ENCODE measurements around the genes CRTC2, RAB13 and RPS27.

DNA sequence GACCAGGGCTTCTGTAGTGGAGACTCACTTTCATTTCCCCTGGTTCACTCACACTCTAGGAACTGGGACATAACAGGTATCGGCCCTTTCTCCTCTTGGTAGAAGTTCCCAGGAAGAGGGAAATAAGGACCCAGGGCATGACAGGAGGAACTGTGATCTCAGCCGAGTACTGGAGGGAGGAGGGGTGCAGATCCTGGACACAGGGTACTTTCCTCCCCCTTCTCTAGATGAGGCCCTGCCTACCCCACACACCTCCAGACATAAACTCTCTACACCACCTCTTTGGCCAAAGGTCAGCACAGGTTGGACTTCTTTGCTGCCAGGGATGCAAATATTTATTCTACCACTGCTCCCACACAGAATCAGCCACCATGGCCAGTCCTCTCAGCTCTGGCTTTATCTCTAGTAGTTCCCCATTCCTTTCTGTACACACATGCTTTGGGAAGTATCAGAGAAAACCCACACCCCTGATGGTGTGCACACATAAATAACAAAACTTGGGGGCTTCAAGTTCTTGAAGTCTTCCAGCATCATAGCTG, 6.9 kb upstream of the SLC27A3 start:
- PRO-cap, result no peak

GRCh38 chr1:153774093-153774521, 1.1 kb upstream of the SLC27A3 start:
- PRO-cap, result no peak

DNA sequence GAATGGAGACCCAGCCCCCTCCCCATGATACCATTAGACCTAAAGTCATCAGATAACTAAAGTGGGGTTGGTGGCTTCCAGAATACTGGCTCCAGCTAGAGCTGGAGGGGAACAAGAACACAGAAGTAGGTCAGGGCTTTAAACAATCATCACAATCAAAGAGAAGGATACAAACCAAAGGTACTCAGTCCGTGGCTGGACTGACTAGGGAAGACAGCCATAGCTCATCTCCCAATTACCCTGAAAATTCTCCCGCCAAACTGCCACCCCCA, 29.1 kb downstream of the SLC27A3 start:
- PRO-cap, result no peak

DNA sequence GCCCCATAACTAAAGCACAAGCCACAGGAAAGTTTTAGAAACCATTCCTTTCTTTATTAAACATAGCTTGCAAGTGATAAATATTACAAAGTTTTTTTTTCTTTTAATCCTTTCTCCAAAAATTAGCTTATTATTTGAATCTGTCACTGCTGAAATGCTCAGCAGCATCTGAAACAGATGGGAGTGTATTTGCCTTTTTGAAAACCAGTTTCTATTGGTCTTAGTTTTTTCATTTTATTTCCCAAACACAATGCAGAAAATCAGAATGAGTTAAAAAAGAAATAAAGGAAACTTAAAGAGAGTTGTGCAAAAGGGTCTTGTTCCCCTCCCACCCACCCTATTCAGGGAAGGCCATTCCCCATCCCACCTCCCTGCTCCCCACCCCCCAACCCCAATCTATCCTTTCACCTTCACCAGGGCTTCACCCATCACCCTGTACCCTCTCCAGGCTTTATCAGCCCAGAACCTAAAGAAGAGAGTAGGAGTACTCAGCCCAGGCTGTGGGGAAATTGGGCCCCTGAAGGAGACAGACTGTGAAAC, 29.6 kb downstream of the SLC27A3 start:
- PRO-cap, result no peak

- PRO-cap, result no peak
These were observed 33.4 kb downstream of the SLC27A3 start for GRCh38 chr1:153808432-153809171.

DNA sequence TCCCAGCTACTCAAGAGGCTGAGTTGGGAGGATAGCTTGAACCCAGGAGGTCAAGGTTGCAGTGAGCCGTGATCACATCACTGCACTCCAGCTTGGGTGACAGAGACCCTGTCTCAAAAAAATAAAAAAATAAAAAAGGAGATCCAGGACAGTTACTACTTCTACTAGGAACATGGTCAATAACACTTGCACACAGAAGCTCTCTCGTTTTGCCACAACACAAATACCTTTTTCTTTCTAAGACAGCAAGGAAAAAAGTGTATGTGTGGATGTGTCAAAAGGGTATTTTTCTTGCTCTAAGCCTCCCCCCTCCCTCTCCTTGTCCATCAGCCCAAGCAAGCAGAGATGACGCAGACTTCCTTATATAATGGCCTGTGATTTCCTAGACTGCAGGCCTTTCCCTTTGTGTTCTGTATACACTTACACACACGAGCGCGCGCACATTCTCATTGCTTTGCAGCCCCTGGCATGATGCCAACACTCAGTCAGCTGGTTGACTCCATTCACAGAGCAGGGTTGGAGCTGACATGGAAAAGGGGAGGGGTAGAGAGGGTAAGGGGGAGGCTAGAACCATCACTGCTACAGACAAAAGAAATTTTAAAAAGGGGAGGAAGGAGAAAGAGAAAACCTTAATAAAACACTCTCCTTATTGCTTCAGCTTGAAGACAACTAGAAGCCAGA, 41.9 kb downstream of the GATAD2B start:
- PRO-cap, result no peak

DNA sequence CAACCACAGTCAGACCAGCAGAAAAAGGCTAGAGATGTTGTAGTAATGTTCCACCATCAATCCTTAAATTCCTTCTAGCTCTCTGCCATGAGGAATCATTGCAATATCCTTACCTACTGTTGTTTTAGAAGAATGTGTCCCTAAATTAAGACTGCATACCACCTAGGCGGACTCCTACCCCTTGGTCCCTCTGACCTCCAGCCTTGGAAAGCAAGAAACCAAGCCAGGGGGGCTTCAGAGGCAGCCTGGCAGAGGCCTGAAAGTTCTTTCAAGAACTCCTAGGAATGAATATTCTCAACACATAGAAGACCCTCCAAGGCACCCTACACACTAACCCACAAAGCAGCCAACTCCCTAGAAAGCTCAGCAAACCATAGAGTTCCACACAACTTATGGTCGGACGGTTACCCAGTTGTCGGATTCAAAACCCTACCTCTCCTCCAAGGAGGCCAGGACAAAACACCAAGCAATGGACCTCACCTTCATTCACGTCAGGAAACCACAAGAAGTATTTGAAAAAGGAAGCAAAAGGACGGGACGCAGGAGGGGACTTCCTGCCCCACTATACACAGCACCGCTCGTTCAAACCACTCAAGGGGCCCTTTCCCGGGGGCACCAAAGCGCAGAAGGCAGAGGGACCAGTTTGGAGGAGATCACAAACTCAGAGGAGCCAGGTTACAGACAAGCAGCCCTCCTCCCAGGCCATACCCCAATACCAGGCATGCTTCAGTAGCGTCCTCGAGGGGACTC, 953 bp downstream of the CRTC2 start:
- PRO-cap, result no peak

DNA sequence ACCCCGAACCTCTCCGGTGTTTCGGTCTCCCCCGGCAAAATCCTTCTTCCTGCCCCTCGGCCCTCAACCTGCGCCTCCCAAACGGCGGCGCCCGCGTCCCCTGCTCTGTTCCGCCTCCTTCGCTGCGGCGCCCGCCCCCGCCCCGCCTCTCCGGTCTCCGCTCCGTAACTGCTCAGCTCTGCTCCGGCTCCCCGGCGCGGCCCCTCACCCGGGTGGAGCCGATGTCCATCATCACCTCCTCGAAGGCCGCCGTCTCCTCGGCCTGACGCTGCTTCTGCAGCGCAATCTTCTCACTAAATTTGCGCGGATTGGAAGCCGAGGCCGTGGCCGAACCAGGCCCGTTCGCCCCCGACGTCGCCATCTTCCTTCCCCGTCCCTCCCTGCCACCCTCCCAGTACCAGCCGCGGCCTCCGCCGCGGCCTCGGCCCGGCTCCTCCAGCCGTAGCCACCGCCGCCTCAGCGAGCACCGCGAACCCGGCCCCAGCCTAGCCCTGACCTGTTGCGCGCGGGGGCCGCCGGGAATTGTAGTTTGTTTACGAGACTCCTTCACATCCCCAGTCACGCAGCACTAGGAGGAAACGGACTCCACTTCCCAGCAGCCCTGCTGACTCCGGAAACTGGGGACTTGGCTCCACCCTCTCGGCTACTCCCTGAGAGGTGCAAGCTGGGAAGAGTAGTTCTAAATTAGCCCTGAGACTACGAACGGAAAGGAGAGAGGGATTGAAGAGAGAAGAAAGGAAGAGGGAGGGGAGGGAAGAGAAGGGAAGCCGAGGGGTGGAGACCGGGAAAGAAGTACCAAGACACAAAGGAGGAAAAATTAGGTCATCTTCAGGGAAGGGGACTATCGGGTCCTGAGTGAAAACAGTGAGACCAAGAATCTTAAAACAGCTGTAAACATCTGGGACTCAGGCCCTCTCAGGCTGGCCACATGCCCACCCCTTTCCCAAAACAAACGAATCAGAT, at the start of gene CRTC2:
Gene CRTC2 (minus strand): TSS at position 476 of the 963 bp plus-strand sequence.
- PRO-cap, result bidirectional peak, plus-strand start at position 825 of the sequence, minus-strand start at position 458 of the sequence

DNA sequence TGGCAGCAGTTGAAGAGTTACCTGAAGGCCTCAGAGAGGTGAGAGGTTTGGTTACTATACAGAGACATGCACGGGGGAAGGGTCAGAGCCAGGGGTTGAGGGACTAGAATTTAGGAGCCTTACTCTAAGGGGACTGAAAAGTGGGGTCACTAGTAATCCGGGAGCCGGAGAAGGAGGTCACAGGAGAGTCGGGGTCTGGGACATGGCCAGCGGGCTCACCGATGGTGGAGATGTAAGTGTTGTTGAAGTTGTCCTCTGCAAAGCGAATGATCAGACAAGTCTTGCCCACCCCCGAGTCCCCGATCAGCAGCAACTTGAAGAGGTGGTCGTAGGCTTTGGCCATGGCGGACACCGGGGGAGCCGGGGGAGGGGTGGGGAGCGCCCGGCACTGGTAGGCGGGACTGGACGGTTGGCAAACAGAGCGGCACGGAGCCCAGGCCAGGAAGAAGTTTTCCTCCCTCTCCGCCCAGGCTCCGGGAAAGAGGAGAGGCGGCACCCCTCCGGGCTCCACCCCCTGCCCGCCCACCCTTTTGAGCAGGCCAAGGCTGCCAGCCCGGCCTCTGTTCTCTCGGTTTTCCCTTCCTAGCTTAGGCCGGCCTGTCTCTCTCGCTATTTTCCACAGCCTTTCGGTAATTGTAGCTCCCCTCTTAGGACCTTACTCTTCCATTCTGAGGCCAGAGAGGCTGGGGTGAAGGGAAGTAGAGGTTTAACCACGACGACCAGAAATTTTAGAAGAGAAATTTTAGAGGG, at the start of gene RAB13:
Gene RAB13 (minus strand): TSS at position 446 of the 750 bp plus-strand sequence.
- PRO-cap, result unidirectional peak, plus-strand start at position 149 of the sequence; bidirectional peak, plus-strand start at position 563 of the sequence, minus-strand start at position 446 of the sequence

DNA sequence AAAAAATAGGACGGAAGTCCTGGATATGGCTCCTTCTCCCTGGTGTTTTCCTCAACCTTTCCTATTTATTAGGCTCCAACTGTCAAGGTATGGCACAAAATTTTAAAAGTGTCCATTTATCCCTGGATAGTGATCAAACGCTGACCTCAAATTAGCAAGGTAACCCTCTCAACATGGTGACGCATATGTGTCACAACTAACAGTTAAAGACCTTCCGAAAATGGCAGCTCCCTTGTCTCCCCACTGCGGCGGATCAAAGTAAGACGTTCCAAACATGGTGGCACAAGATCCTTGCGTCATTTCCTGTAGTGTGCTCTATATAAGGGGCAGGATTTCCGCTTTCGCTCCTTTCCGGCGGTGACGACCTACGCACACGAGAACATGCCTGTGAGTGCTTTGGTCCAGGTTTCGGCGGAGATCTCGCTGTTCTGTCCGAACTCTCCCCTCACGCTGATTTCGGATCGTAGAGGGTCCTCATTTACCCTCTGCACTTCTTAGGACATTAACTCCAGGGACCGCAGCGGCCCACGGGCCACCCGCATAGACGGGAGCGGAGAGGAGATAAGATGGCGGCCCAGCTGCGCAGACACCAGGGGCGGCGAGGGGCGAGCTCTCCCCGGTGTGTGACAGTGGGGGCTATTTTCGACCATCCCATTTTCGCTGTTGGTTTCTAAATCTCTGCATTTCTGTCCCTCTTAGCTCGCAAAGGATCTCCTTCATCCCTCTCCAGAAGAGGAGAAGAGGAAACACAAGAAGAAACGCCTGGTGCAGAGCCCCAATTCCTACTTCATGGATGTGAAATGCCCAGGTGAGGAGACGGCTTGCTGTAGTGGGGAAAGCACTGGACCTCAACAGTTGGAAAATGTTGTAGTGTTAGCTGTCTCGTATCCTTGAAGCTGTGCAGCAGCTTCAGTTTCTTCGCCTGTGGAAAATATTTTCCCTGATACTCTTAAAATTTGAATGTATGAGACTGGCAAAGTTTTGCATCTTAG, at the start of gene RPS27:
Gene RPS27 (plus strand): TSS at position 347 of the 992 bp plus-strand sequence.
- PRO-cap, result bidirectional peak, plus-strand start at position 347 of the sequence, minus-strand start at position 255 of the sequence; bidirectional peak, plus-strand start at position 564 of the sequence, minus-strand start at position 563 of the sequence

GRCh38 chr1:153991408-153992260, 1.1 kb downstream of the RPS27 start:
- PRO-cap, result no peak

- PRO-cap, result no peak
These were observed 26.8 kb downstream of the TPM3 start for GRCh38 chr1:154164853-154165752.

GRCh38 chr1:154167632-154168008, 24.3 kb downstream of the TPM3 start:
- PRO-cap, result no peak

DNA sequence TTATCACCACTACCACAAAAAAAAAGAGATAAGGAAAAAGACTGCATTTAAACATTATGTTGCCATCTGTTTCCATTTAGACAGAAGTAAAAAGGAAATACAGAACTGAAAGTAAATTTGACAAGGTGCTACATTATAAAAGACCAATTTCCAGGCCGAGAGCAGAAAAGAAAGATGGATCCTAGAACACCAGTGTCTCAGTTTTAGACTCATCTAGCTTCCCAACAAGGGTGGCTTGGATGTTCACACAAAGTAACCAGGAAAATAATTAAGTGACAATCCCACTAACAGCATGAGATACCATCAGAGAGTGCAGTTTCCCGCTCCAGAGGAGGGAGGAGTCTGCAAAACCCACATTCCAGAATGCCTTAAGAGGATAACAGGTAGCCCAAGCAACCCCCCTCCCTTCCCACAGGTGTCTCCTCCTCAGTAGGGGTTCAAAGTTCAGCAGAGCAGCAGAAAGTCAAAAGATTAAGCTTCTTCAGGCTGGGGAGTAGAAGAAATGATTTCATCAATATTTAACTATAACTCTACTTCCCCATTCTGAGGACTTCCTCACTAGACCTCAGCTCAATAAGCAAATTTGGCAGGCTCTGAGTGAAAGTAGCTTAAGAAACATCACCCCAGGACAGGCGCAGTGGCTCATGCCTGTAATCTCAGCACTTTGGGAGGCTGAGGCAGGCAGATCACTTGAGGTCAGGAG, 11.7 kb downstream of the TPM3 start:
- PRO-cap, result no peak

DNA sequence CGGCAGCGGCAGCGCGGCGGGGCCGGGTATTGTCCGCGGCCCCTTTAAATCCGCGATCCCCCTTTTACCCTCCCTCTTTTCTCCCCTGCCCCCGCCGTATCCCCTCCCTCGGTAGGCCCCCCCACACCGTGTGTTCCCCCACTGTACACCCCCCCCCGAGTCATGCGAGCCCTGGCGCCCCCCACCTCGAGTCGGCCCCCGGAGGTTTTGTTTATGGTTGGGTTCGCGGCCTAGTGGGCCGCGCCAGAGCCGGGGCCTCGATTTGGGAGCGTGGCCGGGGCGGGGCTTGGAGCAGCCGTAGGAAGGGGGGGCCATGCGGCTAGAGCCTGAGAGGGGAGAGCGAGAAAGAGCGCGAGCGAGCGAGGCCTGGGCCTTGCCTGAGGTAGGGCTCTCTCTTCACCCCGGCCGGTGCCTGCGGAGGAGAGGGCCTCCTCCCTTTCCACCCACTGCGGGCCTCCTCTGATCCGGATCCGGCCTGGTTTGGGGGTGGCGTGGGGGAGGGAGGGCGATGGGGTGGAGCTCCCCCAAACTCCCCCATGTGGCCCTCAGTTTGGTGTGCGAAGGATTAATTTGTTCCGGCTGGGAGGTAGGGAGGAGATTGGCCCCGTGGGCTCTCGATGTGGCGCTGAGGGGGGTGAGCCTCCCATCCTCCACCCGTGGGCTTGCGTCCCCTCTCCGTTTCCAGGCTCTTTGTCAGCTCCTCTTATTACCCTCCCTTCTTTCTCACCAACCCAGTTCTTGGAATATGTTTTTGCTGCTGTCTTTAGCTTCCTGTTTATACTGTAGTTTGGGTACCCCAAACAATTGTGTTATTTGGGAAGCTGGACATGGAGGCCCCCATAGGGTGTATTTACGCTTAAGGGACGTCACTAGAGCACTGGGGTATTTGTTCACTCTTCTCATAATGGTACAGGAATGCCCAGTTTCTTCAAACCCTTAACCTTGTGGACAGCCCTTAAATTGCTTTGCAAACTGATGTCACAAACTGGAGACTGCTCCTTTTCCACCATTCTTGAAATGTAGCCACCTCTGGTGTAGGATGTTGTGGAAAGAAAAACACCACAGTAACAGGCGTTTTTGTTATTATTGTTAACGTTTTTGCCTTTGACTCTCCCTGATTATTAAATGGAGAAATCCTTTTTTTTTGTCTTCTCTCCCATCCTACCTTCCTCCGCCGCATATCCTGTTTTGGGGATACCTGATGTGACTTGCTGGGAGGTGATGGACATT, 675 bp downstream of the UBAP2L start:
- PRO-cap, result no peak

- PRO-cap, result no peak
These were observed 6.3 kb downstream of the ATP8B2 start for GRCh38 chr1:154331519-154332174.

DNA sequence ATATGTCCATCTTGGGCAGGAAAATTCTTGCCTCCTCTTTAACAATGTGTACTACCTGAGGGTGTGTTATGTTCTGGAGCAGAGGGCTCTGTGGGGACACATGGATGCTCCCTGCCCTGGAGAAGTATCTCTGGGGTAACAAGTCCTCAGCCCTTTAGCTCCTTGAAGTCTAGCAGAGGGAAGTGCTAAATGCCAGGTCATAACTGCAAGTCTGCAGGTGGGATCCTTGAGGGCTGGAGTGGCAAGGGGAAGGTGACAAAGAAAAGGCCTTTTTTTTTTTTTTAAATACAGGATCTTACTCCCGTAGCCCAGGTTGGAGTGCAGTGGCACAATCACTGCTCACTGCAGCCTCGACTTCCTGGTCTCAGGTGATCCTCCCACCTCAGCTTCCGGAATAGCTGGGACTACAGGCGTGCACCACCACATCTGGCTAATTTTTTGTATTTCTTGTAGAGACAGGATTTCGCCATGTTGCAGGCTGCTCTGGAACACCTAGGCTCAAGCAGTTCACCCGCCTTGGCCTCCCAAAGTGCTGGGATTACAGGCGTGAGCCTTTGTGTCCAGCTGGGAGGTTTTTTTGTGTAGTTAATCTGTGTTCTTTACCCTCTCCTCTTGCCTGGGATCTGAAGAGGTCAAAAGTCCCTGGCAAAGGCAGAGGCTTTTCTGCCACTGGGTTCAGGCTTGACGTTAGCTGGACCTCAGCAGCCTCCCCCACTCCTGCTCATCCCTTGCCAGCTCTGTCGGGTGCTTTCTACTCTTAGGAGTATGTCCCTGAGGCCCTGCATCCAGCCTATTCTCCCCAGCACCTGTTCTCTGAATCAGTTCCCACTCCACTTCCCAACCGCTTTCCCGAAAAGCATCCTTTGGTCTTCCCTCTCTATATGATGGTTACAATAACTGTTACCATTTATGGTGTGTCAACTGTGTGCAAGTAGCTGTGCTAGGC, 5.1 kb downstream of the IL6R start:
- PRO-cap, result no peak

GRCh38 chr1:154492971-154493773, 8.8 kb upstream of the TDRD10 start:
- PRO-cap, result no peak

DNA sequence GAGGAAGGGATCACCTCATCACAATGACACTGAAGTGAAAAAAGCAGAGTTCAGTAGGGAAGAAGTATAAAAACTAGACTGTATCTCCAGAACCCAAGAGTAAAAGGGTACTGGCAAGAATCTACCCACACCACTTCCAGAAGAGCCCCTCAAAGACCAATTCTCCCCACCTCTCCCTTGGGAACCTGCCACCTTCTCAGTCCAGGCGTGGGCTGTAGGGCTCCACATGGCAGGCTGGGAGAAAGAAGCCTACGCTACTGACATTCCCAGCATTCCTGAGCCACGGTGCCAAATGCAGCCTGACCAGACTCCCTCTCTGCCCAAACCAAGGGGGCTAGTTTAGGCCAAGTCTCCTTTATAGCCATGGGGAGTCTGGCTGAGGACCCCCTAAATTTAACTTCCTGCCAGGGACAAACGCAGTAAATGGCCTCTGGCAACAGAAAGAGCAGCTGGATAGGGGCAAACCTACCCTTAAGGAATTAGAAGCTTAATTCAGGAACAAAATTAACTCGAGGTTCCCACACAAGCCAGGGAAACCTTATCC, 2.0 kb downstream of the UBE2Q1 start:
- PRO-cap, result no peak

- PRO-cap, result no peak
These were observed 110.8 kb downstream of the KCNN3 start for GRCh38 chr1:154759157-154759775.

Measured in neuron (in vitro differentiated cells).